ENCODE measurements around the gene SNRPA1.

DNA sequence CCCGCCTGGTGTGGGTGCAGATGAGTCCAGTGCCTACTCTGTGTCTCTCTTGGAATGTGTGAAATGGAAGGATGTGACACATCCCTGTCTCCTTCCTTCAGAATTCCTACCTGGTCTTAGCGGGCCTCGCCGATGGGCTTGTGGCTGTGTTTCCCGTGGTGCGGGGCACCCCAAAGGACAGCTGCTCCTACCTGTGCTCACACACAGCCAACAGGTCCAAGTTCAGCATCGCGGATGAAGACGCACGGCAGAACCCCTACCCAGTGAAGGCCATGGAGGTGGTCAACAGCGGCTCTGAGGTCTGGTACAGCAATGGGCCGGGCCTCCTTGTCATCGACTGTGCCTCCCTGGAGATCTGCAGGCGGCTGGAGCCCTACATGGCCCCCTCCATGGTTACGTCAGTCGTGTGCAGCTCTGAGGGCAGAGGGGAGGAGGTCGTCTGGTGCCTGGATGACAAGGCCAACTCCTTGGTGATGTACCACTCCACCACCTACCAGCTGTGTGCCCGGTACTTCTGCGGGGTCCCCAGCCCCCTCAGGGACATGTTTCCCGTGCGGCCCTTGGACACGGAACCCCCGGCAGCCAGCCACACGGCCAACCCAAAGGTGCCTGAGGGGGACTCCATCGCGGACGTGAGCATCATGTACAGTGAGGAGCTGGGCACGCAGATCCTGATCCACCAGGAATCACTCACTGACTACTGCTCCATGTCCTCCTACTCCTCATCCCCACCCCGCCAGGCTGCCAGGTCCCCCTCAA, 146.3 kb downstream of the LRRK1 start:
- PRO-cap: no peak

DNA sequence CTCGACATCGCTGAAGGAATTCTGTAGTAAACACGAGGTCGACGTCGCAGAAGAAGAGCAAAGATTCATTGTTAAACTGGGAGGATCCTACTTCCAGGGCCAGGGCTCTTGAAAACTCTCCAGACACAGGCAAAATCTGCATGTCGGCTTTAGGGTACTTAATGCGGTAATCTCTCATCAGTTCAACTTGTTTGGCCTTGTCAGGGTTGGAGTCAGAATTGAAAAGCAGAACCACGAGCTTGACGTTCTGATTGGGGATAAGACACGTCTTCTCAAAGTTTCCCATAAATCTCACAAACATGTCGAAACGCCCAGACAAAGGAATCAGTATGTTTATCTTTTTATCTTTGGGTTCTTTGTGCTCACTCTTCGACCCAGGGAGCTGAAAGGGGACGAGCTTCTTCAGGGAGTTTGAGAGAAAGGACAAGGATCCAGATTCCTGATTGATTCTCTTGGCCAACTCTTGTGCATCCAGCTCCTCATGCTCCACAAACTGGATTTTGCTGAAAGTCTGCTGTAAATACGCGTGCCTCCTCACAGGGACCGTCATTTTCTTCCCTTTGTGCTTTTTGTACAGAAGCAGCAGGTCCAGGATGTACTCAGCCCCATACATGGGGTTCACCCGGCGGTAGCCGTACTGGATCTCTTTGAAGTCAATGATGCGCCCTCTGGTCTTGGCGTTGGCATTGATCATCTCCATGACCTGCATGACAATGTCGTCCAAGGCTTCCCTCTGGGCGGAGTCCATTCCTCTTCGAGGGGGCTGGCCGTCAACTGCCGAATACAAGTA, 73.8 kb downstream of the CHSY1 start:
- PRO-cap: no peak

- PRO-cap: no peak
Observed at GRCh38 chr15:101222715-101223044, 29.2 kb downstream of the CHSY1 start.

DNA sequence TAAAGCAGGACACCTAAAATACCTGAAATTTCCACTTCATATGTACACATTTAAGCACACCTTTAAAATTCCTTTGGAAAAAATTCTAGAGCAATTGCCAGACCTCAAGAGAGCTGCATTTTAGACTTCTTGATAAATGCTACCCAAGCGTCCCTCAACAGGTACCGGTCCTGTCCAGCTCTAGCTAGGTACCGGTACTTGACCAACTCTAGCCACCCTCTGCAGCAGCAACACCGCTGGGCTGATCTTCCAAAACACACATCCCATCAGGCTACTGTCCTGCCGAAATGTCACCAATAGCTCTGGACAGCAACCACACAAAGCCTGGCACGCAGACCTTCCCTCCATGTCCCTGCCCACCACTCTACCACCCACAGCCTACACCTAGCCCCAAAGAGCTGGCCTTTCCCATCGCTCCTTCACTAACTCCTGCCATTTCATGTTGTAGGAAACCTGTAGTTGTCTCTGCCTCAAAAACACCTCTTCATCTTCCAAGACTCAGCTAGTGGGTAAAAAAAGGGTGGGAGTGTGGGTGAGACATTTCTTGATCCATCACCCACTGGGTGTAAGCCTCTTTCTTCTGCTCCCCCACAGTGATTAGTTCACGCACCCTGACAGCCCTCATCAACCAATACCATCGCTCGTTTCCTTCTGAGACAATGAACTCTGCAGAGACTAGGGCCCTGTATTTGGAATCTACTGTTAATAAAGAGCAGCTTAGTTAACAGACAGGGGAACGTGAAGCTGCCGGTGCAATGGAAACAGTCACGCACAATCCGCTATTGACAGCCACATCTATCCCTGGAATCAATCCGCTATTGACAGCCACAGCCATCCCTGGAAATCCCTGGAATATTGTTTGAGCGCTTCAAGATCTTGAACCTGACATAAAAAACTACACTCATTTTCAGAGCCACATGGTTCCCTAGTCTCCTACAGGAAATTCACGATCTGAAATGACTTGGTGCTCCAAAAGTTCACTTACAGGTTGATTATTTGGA, 6.7 kb downstream of the CHSY1 start:
- PRO-cap: no peak

DNA sequence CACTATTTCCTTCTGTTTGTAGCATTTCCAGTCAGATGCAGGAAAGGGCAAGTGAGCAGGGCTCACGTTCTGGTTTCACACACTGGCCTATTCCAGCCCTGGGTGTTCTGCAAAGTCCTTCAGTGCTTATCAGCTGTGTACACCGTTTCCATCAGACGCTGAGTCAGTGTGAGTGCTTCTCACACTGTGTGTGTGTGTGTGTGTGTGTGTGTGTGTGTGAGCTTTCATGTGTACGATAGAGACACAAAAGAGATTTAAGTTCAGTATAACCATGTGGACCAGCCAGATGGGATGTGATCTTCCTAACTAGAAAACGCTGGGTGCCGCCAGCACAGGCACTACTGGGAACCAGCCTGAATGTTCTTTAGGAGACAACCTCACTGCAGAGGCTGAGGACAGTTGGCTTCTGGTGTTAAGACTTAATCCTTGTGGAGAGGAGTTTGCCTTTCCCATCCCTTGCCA, 3.8 kb upstream of the CHSY1 start:
- PRO-cap: no peak

GRCh38 chr15:101292884-101293655, 2.0 kb downstream of the SNRPA1 start:
- PRO-cap: no peak

DNA sequence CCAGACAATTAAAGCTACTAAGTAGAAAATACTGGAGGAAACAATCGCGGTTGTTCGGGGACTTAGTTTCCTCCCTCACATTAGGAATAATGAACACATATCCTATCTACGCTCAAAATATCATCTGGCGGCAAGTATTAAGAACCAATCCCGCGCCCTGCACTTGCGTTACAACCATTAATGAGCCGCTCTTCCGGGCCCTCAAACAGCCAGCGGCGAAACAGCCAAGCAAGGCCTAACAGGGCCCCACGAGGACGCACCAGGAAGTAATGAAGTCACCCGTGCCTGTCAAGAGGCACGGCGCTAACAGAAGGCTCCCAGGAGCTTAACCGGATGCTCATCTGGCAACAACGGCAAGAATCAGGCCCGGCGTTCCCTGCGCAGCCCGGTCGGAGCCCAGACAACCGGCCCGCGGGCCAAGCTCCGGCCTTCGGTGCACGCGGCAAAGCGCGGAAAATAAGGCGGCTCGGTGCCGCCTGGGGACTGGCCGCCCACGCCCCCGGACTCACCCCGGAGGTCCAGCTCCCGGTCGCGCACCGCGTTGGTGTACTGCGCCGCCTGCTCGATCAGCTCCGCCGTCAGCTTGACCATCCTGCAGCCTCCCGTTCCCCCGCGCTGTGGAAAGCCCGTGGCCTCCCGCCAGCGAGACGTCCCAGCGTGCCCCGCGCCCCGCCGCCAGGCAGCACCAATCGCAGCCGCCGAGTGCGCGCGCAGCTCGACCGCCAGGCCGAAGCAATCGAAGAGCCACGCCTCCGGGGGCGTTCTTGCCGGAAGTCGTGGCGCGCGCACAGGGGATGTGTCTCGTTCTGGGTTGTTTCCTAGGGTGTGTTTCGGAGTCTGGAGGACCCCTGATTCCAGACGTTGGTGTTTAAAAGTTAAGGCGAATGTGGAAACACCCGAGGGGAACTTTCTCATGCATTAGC, at the start of gene SNRPA1:
TSS of gene SNRPA1 (minus strand) at position 661 of the 923 bp plus-strand sequence.
- PRO-cap: bidirectional peak, plus-strand start at position 204 of the sequence, minus-strand start at position 175 of the sequence; bidirectional peak, plus-strand start at position 761 of the sequence, minus-strand start at position 619 of the sequence

- PRO-cap: no peak
Observed at GRCh38 chr15:101333982-101334340, 38.9 kb upstream of the SNRPA1 start.

DNA sequence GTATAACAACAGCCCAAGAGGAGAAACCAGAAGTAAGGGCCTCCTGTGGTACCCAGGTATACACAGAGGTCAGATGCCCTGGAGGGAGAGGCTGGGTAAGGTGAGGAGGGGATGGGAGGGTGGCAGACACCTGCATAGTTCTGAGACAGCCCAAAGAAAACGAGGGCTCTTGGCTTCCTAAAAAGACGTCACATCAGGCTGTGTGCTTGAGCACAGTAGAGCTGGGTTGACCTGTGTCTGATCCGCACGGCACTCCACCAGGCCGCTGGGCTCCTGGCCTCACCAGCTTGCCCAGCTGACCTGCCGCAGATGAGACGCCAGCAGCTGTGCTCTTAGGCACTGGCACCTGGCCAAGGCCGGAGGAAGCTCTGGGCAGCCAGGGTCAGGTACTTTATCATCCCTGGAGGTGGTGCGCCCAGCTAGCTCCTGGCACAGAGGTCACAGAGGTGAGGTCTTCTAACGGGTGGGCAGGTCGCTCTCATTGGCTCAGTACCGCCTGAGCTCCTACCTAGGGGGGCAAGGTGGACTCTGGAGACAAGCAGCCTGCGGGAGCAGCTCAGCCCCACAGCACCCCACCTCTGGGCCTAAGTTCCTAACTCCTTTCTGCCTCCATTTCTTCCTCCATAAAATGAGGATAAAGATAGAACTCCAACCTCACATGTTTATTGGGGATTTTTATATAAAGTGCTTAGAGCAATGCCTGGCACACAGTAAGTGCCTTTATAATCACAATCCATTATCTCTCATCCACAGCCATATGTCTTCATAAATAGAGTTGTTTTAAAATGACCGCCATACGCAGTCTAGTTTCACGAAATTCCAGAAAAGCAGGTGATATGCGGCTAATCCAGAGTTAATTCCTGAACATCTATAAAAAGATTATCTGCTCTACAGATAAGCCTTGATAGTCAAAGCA, 82.1 kb upstream of the SNRPA1 start:
- PRO-cap: no peak

GRCh38 chr15:101445313-101445827, 44.1 kb downstream of the PCSK6 start:
- PRO-cap: no peak

DNA sequence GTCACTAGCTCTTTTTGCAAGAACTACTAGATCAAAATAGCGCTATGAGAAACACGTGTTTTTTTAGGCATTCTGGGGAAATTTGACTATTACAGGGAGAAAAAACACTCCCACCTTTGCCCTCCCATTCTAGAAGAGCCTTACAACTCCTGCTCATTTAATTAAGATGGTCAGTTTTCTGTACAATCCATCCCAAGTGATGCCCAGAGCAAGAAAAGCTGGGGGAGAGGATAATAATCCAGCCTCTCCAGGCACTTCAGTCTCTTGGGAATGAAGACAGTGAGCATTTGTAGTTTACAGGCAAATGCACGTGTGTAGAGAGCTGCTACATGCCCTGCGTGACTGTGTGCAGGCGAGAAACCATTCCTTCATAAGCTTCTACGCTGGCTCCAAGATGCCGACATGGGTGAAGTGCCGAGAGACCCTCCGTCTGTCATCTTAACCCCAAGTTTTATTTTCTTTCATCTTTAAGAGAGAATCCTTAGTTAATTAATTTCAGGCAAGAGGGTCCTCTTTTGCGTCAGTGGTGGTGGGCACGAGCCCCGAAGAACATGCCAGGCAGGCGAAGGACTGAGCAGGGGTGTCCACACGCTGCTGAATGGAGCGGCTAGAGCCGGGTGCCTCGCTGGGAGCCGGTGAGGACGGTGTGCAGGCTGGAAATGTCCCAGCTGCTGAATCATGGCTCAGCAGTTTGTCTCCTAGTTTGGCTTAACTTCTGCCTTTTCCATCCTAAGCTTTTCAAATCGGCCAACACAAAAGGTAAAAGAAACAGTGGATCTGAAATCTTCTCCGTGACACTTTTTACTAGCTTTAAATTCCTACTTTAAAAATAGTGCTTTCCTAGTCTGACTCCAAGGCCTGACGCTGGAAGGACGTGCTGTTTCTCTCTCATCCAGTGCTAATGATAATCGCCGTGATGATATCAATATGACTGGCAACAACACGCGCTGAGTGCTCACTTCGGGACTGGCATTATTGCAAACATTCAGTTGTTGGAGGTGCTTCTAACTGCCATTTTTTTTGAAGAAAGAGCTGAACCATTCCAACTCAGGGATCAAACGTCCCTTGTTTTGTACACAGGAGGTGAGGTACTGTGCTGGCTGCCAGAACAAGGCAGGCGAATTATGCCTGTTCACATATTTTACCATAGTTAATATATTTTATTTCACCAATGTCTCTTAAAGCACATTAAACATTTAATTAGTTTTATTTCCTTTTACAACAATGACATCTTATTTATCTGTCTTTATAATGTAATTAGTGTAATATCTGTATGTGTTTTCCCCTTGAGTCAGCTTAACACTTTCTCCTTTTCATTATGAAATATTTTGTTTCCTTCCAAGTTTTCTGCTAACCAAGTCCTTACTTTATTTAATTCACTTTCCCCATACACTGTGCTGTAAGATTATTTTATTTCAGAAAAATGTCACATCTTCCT, 19.9 kb downstream of the PCSK6 start:
- PRO-cap: no peak

DNA sequence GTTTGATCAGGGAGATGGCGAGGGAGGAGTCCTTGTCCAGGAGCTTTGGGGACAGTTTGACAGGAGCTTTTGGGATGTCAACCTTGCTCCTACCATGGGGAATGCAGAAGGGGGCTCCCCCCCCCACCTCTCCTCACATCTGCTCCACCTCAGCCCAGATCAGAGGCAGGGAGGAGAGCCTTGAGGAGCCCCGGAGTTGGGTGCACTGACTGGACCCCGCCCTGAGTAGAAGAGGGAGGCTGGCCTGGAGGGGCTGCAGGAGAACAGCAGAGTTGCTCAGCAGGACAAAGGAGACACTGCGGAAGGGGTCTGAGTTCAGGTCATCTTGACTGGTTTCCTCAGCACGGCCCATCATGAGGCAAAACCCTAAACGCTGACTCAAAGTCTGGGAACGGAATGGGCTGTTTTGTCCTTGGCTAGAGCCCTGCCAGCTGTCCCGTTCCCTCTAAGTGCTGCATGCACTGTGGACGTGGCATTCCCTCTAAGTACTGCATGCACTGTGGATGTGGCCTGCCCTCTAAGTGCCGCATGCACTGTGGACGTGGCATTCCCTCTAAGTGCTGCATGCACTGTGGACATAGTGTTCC, 36.9 kb downstream of the TM2D3 start:
- PRO-cap: no peak

- PRO-cap: no peak
Observed at GRCh38 chr15:101683935-101684494, 31.8 kb upstream of the TM2D3 start.

Data from H9 (cell line).